Mononuclear cell (primary cell): ENCODE data around the genes SIVA1 and GPR132.

GRCh38 chr14:104275153-104276017, 137.0 kb downstream of the KIF26A start:
- RRBS = 57% methylated on average over 7 of the region's 31 CpGs

DNA sequence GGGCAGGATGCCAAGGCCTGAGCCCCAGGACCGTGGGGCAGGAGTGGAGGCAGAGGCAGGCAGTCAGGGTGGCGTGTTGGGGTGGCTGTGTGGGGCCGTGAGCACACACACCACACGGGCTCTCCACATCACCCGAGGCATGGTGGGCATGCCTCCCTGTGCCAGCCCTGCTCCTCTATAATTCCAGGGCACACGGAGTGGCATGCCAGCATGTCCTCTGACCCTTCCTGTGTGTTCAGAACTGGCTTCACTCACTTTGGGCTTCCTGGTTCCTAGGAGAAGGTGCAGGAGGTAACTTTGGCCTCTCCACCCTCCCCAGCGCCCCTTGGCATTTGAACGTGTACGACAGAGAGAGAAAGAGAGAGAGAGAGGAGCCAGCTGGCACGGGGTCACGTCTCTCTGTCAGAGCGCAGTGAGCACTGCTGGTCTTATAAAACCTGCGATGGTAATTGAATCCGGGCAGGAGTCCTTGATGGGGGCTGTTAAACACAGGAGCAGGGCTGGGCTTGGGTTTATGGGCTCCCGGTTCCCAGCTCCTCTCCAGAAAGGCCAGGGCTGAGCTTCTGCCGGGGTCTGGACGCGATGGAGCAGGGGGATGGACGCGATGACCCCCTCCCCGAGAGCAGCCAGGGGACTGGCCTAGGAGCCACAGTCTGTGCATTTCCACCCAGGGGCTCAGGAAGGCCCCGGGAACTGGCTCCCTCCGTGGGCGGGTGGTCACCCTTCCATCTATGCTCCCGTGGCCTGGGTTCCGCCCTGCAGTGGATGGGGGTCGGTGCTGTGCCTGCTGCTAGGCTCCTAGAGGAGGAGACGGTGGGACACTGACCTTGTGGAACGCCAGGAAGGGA, 144.4 kb downstream of the KIF26A start:
- RRBS = 78% methylated on average over 5 of the region's 29 CpGs

GRCh38 chr14:104294754-104295044, 156.3 kb downstream of the KIF26A start:
- RRBS = 73% methylated on average over 2 of the region's 9 CpGs

- RRBS = no CpG with 5 or more reads among the region's 27 CpGs
These were observed 2.6 kb downstream of the C14orf180 start for GRCh38 chr14:104581985-104582691.

DNA sequence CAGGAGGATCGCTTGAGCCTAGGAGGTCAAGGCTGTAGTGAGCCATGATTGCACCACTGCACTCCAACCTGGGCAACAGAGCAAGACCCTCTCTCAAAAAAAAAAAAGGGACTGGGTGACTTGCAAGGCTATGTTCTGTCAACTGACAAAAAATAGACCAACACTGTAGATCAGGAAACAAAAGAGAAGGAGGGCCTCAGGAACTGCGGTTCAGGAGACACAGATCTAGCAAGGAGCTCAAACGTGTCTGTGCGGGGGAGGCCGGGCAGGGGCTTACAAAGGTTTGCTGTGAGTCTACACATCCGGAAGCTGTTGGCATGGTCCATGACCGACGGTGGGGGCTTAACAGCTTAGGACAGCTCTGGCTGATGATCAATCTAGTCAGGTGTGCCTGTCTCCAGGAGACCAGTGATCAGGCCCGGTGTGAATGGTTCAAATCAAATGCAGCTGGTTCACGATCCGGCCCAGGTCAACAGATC, 31.6 kb upstream of the INF2 start:
- RRBS = 50% methylated on average over 3 of the region's 11 CpGs

DNA sequence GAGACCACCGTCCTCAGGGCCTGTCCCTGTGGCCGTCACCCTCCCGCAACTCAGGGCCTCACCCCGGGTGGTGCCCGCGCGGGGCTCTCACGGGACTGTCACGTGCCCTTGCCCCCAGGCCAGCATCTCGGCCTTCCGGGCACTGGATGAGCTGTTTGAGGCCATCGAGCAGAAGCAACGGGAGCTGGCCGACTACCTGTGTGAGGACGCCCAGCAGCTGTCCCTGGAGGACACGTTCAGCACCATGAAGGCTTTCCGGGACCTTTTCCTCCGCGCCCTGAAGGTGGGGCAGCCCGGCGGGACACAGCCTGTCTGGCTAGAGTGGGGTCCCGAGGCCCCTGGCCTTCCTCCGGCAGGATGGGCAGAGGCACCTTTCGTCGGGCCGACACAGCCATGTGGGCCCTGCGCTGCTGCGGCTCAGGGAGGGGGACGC, 11.3 kb upstream of the ADSS1 start:
- RRBS = 92% methylated on average over 14 of the region's 29 CpGs

DNA sequence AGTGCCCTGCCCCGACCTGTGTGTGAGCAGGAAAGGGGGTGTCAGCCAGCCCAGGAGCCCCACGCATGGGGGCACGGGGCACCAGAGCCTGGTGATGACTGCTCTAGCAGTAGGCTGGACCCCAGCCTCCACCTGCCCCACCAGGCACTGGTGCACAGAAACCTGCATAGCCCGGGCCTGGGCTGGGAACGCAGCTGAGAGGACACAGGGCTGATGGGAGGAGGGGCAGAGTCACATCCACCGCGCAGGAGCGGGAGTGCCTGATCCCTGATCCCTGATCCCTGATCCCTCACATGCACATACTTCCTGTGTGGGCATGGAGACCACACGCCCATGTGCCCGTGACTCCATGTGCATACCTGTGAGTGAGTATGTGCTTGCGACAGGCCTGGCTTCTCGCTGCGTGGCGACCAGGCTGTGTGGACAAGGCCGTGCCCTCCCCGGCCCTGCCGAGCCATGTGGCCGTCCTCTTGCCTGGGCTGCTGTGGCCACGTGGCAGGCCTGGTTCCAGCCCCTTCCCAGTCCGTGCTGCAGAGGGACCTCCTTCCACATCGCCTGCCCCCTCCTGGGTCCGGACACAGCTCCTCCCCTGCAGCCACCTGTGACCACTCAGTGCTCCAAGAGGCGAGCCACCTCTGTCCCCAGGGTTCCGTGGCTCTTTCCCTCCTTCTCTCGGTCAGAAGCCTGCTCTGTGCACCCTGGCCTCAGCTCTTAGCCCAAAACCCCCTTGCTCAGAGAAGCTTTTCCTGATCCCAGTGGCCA, 11.3 kb downstream of the ADSS1 start:
- RRBS = no CpG with 5 or more reads among the region's 25 CpGs

GRCh38 chr14:104751999-104752410, 942 bp upstream of the SIVA1 start:
- RRBS = 72% methylated on average over 12 of the region's 39 CpGs

DNA sequence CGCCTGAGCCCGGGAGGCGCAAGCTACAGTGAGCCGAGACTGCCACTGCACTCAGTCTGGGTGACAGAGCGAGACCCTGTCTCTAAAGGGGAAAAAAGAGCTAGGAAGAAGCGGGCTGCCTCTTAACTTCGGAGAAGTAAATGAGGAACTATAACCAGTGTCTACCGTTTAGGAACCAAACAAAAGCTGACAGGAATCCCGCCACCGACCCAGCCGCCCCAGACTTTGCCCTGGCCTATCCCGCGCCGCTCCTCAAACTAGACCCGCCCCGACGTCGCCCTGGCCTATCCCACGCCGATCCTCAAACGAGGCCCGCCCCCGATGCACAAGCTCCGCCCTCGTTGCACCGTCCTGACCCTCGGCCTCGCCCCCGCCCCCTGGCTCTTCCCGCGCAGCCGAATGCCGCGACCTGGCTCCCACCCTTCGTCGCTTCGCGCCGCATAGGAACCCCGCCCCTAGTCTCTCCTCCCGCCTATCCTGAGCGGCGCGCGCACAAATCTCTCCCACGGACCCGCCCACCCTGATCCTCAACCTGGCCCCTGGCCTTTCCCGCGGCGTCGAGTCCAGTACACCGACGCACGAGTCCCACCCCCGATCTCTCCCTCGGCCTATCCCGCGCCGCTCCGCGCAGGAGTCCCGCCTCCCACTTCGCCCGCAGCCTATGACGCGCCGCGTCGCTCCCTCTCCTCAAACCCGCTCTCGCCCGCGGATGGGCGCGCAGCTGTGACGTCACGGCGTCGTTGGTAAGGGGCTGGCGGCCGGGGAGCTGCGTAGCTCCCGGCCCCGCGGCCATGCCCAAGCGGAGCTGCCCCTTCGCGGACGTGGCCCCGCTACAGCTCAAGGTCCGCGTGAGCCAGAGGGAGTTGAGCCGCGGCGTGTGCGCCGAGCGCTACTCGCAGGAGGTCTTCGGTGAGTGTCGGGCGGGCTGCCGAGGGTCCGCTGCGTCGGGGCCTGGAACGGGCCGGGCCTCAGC, at the start of gene SIVA1:
TSS of gene SIVA1 (plus strand) at position 737 of the 973 bp plus-strand sequence.
- RRBS = under 1% methylated on average over 5 of the region's 108 CpGs

GRCh38 chr14:104753384-104754399, 745 bp downstream of the SIVA1 start:
- RRBS = 2% methylated on average over 4 of the region's 44 CpGs

DNA sequence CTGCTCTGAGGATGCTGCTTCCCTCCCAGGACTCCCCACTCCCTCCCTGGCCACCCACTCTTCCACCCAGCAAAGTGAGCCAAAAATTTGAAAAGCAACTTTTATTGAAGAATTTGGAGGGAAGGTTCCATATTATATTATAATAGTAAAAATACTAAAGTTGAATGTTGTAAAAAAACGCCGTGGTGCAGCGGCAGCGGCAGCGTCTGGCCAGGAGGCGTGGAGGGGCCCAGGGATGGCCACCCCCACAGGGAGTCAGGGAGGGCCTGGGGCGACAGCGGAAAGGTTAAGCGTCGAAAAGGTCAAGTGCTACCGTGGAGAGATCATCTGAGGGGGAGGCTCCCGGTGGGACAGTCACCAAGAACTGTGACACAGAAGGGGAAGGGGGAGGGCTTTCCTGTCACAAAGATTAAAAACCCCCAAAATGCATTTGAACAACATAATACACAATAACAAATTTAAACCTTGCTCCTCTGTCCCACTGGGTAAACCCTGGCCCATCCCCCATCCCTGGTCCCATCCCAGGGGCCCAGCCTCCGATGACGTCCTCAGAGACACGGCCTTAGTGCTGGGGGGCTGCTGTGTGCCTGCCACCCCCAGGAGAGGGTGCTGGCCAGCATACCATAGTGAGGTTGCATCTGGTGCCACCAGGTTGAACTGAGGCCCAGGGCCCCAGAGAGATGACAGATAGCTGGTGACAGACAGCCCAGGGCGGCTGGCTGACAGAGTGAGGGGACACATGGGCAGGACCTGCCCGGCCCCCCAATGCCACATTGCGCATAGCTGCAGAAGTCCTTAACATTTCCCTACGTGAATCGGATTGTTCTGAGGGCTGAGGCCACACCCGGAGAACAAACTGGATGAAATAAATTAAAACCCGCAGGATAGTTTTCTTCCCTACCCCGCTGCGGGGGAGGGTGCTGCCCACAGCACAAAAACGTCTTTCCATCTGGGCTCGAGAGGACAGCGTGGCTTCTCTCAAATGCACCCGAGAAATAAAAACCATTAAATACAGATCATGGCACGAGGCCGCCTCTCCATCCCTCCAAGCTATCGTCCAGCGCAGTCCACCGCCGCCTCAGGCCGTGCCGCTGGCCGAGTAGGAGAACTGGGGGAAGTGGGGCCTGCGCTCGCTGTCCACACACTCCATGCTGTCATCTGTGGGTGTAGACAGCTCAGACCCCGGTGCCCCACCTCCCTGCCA, 16.7 kb downstream of the SIVA1 start:
- RRBS = 95% methylated on average over 2 of the region's 40 CpGs

DNA sequence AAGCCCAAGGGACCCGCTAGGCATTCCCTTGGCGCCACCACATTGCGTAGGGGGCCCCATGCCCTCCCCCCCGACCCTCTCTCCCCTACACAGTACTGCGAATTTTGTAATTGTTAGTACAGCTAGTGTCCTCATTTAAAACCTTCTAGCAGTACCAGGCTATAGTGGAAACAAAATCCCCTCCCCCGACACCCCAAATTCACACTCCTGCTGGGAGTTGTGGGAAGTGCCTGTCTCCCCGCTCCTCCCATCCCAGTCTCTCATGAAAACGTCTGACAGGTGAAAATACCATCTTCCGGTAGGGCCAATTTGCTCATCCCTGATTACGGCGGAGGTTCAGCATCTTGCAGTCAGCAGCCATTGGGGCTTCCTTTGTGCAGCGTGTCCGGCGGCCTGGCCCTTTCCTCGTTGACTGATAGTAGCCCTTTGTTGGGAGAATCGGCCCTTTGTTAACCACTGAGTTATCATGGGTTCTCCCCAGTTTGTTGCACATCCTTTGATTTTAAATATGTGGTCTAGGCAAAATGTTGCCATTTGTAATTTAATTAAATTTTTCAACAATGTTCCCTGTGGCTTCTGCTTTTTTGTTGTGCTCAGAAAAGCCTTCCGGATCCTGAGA, 7.9 kb upstream of the CEP170B start:
- RRBS = no CpG with 5 or more reads among the region's 17 CpGs

DNA sequence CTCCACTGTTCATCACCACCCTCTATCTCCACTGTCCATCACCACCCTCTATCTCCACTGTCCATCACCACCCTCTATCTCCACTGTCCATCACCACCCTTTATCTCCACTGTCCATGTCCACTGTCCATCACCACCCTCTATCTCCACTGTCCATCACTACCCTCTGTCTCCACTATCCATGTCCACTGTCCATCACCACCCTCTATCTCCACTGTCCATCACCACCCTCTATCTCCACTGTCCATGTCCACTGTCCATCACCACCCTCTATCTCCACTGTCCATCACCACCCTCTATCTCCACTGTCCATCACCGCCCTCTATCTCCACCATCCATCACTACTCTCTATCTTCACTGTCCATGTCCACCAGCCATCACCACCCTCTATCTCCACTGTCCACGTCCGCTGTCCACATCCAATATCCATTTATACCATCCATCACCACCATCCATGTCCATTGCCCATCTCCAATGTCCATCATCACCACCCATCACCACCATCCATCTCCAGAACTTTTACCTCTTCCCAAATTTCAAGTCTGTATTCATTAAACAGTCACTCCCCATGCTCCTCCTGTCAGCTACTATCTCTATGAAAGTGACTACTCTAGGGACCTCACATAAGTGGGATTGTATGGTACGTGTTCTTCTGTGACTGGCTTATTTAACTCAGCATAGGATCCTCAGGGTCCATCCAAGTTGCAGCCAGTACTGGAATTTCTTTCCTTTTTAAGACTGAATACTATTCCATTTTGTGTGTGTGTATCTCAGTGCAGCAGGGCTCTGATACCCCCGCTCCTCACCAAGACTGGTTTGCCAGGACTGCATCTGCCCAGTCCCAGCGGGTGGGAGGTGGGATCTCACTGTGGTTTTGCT, 2.8 kb upstream of the CEP170B start:
- RRBS = no CpG with 5 or more reads among the region's 6 CpGs

DNA sequence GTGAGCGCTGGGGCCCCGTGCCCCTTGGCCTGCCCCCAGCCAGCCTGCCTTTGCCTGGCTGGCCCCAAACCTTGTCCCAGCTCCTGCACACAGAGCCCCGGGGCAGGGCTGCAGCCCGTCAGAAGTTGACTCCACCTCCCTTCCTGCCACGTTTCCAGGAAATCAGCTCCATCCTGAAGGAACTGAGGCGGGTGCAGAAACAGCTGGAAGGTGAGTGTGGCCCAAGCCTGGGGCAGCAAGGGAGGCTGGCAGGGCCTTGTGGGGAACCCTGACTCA, 29.2 kb downstream of the CEP170B start:
- RRBS = no CpG with 5 or more reads among the region's 6 CpGs

GRCh38 chr14:104899021-104899246, 25.7 kb upstream of the PLD4 start:
- RRBS = no CpG with 5 or more reads among the region's 10 CpGs

DNA sequence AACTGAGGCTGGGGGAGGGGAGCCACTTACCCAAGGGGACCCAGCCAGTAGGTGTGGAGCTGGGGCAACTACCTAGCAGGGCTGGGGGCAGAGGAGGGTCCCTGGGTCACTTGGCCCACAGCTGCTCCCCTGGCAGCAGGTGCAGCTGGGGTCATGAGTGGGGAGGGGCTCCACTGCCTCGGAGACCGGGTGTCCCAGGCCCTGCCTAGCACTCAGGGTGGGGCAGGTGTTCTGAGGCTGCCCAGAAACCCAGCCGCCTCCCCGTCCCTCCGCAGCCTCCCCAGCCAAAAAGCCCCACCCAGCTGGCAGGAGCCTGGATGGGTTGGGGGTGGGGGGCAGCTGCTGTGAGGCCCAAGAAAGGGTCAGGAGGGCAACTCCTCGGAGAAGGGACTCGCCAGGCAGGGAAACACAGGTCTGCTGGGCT, 11.2 kb downstream of the AHNAK2 start:
- RRBS = no CpG with 5 or more reads among the region's 7 CpGs

- RRBS = no CpG with 5 or more reads among the region's 11 CpGs
These were observed 4.2 kb downstream of the AHNAK2 start for GRCh38 chr14:104974050-104974383.

GRCh38 chr14:104980143-104980500, 1.9 kb upstream of the AHNAK2 start:
- RRBS = 77% methylated on average over 6 of the region's 12 CpGs

- RRBS = 14% methylated on average over 3 of the region's 21 CpGs
These were observed at the start of gene GPR132 for GRCh38 chr14:105065340-105066295. GPR132 (minus strand) TSS chr14:105065430.

DNA sequence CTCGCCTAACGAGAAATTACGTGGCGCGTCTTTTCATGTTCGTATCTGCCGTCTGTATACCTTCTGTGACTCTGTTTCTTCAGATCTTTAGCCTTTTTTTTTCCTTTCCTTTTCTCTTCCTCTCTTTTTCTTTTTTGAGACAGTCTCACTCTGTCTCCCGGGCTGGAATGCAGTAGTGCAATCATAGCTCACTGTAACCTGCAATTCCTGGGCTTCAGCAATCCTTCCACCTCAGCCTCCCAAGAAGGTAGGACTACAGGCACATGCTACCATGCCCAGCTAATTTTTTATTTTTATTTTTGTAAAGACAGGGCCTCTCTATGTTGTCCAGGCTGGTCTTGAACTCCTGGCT, 15.2 kb upstream of the GPR132 start:
- RRBS = no CpG with 5 or more reads among the region's 8 CpGs